ENCODE measurements around a stretch of chr3.

- RRBS: no CpG with 5 or more reads among the region's 4 CpGs
These were observed 110.4 kb downstream of the LSM3 start for GRCh38 chr3:14288978-14289538.

DNA sequence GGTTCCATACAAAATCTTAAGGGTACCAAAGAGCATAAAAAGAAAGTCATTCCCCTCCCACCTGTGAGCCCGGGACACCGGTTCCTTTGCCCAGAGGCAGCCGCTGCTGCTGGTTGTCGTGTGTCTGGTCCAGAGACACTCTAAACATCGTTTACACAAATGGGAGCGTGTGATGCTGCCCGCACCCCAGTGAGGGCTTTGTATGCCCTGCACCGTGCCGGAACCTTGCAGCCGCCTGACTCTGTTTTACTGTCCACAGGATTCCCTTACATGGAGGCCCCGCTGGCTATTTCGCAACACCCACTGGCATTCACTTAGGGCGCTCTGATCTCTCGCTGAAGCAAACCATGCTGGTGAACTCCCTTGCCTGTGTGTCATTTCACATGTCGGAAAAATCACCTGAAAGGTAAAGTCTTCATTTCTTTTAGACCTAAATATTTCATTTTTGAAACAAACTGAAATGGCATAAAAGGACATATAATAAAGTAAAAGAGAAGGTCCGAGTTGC is 100.8 kb upstream of the SLC6A6 start:
- RRBS: no CpG with 5 or more reads among the region's 16 CpGs

DNA sequence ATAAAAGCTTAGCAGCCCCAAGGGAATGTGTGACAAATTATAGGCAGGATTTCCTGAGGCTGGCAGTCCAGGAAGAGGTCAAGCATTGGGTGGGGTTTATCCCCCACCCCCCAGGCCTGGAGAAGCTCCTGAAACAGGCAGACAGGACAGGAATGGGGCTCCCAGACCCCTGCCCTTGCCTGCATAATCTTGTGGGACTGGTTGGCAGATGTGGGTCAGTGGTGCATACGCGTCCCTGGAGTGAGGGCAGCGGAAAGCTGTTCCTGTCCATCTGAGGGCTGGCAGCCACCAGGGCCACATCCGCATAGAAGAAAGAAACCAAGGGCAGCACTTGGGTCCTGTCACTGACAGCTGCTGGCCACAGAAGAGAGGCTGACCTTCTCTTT is 79.2 kb upstream of the SLC6A6 start:
- RRBS: no CpG with 5 or more reads among the region's 4 CpGs

GRCh38 chr3:14358379-14358962 is 43.9 kb upstream of the SLC6A6 start:
- RRBS: no CpG with 5 or more reads among the region's 21 CpGs

DNA sequence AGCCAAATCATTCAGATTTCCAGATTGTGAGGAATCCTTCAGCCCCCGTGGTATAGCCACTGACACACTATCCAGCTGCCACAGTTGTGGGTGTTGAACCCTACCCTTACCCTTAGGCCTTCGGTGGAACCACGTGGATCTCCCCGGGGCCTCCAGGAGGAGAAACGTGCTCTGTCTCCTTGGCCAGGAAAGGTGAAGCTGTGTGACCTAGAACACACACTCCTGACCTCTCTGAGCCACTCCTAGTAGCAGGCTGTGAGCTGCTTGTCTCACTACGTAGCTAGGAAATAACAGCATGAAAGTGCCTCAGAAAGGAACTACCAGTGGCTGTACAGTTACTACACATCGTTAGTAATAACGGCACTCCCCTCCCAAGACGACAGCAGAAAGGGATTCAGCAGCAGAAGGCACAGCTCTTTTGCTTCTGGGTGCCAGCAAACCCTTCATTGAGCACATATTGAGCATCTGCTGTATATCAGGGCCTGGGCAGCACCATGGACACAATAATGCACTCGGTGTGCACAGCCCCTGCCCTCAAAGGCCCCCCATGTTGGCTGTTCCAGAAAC is 36.1 kb upstream of the SLC6A6 start:
- RRBS: no CpG with 5 or more reads among the region's 10 CpGs

DNA sequence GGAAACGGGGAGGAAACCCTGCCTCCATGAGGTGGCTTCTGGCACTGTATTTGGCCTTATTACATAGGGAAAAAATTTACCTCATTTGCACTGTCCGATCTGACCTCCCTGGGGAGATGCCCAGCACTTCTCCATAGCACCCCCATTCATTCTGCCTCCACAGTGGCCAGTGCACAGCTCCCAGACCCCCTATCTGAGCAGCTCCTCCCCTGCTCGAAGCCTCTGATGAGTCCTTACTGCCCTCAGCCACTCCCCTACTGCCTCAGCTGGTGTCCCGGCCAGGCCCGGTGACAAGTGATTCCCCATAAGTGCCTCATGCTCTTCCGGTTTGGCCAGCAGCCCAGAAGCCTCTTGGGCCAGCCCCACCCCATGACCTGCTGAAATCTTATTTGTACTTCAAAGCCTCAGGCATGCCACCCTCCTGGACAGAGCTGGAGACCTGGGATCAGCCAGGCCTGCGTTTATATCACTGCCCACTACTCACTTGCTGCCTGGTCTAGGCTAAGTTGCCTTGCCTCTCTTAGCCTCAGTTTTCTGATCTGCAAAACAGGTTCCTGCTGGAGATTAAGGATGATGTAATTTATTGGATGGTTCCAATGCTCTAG is 30.6 kb upstream of the SLC6A6 start:
- RRBS: 0% methylated on average over 1 of the region's 7 CpGs

GRCh38 chr3:14405865-14406370 is 3.5 kb downstream of the SLC6A6 start:
- RRBS: no CpG with 5 or more reads among the region's 9 CpGs

GRCh38 chr3:14406696-14407069 is 4.3 kb downstream of the SLC6A6 start:
- RRBS: no CpG with 5 or more reads among the region's 2 CpGs

- RRBS: no CpG with 5 or more reads among the region's 7 CpGs
These were observed 11.2 kb downstream of the SLC6A6 start for GRCh38 chr3:14413486-14414055.

- RRBS: 2% methylated on average over 51 of the region's 130 CpGs
These were observed 8.4 kb upstream of the FGD5 start for GRCh38 chr3:14810053-14811128.

DNA sequence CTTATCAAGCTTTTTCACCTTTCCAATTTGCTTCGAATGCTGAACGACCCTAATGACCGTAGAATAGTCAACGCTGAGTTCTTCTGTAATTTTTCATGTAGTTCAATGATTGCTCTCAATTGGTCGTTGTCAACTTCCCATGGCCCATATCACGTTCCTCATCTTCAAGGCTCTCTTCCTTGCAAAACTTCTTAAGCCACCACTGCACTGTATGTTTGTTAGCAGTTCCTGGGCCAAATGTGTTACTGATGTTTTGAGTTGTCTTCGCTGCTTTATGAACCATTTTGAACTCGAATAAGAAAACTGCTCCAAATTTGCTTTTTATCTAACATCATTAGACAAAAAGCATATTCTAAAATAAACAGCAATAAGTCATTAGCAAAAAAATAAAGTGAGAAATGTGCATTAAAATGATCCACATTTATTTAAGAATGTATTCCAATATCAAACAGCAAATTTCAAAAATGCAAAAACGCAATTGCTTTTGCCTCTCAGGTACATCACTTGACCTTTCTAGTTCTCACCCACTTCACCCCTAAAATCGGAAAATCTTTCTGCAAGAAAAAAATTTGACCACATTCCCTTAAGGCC is 1.5 kb upstream of the NR2C2 start:
- RRBS: no CpG with 5 or more reads among the region's 10 CpGs

GRCh38 chr3:15003605-15004030 is 56.2 kb downstream of the NR2C2 start:
- RRBS: no CpG with 5 or more reads among the region's 7 CpGs

DNA sequence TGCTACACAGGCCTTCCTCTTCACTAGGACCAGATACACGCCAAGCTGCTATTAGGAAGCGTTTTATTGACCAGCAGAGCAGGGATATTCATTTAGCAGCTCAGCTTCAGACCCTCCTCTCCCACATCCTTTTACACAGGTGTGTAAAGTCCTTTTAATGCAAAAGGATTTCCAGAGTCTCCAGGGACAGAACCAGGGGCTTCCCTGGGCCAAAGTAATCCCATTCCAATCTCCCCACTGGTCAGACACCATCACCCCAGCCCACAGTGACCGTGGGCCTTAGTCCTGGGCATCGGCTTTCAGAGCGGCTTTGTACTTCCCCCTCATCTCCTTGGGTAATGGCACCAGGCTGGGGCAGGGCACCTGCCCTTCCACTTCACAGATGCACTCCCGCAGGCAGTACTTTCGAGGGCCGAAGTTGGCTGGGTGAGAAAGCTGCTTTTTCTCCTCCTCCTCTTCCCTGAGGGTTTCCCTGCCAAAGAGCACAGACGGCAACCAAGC is 12.9 kb downstream of the MRPS25 start:
- RRBS: no CpG with 5 or more reads among the region's 9 CpGs

DNA sequence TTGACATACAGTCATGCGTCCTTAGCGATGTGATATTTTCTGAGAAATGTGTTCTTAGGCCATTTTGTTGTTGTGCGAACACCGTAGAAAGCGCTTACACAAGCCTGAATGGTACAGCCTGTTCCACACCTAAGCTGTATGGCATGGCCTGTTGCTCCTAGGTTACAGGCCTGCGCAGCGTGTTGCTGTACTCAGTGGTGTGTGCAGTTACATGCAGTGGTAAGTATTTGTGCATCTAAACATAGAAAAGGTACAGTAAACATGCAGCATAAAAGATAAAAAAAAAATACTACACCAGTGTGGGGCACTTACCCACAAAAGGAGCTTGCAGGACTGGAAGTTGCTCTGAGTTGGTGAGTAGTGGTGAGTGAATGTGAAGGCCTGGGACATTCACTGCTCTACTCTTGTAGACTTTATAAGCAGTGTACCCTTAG is 993 bp downstream of the CAPN7 start:
- RRBS: no CpG with 5 or more reads among the region's 7 CpGs

DNA sequence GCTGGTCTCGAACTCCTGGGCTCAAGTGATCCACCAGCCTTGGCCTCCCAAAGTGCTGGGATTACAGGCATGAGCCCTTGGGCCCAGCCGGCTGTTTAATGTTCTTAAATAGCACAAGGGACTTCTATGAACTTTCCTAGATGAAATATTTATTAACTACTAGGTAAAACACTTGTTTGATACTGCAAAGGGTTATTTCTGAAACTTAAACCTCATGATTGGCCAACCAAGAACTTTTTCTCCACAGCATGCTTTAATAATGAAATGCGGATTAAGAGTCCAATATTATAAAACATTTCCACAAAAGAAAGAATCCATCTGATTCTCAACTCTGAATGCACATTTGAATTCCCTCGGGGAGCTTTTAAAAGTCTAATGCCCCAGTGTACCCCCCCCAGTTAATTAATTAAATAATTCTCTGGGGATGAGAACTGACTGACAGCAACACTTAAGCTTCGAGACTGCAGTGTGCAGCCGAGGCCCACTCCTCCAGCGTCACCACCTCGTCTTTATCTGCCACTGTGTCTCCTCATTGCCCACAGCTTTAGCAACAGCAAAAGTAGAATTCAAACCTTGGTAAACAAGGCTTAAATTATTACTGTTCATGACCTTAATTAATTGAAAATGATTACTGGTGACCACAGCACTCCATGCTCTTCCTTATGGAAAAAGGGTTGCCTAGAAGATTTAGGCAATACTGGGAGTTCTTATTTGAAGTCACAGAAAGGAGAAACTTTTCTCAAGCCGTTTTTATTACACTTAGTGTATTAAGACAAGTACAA is 48.3 kb downstream of the CAPN7 start:
- RRBS: no CpG with 5 or more reads among the region's 9 CpGs

- RRBS: no CpG with 5 or more reads among the region's 9 CpGs
These were observed 55.8 kb downstream of the CAPN7 start for GRCh38 chr3:15261715-15262382.

DNA sequence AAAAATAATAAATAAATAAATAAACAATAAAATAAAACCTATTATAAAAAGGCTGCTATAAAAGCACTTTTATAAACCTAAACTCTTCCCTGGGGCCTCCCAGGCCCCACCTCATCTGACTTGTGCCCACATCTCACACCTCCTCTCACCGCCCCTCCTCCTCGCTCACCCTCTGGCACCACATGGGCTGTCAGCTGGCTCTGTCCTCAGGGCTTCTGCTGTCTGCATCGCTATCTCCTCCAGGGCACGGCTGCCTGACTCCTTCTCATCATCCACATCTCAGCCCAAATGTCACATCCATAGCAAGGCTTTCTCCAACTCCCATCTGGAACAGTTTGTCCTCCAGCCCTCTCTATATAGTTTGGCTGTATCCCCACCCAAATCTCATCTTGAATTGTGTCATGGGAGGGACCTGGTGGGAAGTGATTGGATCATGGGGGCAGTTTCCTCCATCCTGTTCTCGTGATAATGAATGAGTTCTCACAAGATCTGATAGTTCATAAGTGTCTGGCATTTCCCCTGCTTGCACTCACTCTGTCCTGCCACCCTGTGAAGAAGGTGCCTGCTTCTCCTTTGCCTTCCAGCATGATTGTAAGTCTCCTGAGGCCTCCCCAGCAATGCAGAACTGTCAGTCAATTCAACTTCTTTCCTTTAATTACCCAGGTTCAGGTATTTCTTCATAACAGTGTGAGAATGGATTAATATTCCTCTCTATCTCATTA is 8.8 kb upstream of the SH3BP5 start:
- RRBS: no CpG with 5 or more reads among the region's 5 CpGs

DNA sequence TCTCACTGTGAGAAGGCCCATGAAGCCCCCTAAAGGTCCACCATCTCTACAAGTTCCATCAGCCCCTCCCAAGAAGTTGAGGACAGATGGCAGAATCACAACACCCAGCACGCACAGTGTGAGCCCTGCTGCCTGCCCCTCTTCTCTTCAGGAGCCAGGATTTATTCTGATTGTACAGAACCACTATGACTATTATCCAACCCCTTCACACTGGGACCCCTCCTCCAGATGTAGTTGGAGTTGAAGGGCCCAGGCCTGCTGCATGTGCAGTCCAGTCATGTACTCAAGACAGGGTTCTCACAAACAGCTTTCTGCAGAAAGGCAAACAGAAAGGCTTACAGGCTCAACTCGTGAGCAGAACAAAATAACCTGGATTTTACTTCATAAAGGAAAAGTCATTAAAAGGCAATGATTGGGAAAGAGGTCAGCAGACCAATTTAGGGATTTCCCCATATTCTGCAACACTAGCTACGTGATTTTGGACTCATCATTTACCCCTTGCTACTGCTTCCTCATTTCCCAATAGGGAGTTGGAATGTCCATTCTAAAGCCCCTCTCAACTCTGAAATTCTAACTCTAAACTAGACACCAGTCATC is 18.2 kb downstream of the METTL6 start:
- RRBS: no CpG with 5 or more reads among the region's 3 CpGs

DNA sequence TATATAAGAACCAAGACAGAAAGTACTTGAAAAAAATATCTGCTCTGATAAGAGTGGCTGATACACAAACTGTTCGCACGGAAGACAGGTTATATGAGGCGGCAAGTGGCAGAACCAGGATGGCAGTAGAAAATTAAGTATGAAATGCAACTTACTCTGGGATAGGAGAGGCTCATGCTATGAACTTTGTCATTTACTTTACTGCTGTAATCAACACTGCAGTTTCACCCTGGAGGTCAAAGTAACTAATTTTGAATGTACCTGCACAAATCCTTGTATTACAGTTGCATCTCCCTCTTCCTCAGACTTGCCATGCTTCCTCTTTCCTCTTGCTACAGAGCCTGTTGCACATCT is 38.8 kb downstream of the HACL1 start:
- RRBS: no CpG with 5 or more reads among the region's 3 CpGs

DNA sequence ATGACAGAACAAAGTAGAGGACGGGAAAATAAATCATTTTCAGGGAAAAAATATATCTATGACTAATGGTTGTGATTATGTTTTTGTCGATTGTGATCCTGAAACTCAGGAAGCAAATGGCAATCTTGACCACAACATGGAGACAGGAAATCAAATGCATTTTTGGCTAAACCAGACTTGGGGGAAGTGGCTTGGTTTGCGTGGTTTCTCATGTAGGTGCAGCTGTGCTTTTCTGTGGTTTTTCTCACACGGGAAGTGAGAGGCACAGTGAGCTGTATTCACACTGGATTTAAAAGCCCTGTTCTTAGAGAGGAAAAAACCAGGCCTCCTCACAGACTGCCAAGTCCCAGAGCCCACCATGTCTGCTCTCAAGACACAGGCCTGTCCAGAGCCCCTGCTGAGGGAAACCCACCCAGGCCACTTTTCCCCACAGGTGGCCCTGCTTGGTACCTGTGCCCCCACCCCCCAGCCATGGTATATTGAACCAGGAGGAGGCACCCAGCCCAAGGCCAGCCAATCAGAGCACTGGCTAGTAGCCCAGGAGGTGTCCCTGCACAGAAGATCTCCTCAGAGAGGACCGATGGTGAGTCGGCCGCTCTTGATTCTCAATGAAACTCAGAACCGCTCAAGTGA is 46.2 kb downstream of the BTD start:
- RRBS: no CpG with 5 or more reads among the region's 8 CpGs